SK-MEL-5 (cell line): ENCODE data around the genes KRTAP5-7, KRTAP5-10, KRTAP5-11, RNF121, IL18BP and FOLR2.

DNA sequence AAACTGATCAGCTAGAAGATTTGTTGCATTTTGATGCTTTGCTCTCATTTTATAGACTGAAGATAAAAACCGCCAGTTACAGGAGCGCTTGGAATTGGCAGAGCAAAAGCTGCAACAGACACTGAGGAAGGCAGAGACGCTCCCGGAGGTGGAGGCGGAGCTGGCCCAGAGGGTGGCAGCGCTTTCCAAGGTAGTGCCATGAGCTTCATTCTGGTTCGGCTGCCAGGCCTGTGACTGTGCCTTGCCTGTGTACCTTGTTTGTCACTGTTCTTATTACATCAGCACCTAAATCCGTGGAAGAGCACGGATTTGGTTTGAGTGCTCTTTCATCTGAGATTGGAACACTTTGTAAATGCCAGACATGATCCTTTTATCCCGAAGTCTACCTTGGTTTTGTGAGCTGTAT lies 61.4 kb downstream of the PPFIA1 start:
RAMPAGE:
- cytosol, long total RNA: no peak
- long total RNA: no peak
- nucleus, long total RNA: no peak

DNA sequence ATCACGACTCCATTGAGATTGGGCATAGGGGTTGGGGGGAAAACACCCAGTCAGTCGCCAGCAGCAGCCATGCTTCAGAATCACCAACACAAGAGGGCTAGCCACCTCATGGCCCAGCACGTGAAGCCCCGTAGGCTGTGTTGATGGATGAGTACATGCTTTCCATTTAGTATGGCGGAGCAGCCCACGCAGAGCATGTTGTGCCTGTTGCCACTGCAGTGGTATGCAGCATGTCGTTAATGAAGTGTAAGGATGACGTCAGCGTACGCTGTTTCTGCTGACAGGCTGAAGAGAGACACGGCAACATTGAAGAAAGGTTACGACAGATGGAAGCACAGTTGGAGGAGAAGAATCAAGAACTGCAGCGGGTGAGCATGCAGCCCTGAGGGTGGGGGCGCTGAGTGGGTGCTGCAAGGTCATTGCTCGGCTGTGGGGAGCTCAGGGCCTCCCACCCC lies 62.7 kb downstream of the PPFIA1 start:
RAMPAGE:
- cytosol, long total RNA: no peak
- long total RNA: no peak
- nucleus, long total RNA: no peak

DNA sequence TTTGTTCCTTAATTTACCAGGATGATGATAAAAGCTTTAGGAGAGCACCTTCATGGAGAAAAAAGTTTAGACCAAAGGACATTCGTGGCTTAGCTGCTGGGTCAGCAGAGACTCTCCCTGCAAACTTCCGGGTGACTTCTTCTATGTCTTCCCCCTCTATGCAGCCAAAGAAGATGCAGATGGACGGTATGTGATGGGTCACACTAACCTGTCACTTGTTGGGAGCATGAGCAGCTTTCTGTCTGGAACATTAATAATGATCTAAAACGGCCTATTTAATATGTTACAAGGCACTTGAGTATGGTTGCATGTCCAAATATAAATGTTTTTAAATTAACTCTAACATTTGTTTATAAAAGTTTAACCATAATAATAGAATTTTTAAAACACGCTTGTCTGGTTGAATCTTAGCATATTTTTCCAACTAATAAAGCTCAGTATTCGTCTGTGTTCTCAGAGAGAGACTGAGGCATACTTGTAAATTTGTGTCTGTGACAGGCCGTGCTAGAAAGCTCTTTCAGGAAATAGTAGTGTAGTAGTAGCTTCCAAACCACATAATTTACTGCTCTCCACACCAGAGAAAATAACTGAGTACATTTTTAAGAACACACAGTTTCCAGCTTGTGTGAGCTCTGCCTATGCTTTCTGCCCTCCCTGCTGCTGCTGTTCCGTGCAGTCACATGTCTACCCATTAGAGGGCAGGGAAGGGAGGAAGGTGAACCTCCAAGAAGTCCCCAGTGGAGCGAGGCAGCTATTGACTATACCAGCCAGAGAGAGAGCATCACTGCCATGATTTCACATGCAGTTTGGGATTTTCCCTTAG lies 20.1 kb upstream of the CTTN start:
RAMPAGE:
- cytosol, long total RNA: no peak
- long total RNA: no peak
- nucleus, long total RNA: no peak

DNA sequence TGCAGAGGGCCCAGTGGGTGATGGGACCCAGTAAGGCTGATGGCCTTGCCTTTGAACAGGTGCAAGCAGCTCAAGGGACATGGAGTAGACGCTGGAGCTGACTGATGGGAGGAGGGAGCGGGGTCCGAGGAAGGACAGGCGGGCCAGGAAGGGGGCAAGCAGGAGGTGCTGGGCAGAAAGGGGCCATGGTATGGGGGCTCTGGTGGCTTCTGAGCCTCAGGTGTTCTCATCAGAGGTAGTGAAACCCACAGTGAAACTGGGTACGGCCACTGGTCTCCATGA lies 26.2 kb downstream of the CTTN start:
RAMPAGE:
- cytosol, long total RNA: no peak
- long total RNA: no peak
- nucleus, long total RNA: no peak

GRCh38 chr11:70568437-70568938 lies 170.2 kb downstream of the CTTN start:
RAMPAGE:
- cytosol, long total RNA: no peak
- long total RNA: no peak
- nucleus, long total RNA: no peak

GRCh38 chr11:70662524-70663159 lies 264.3 kb downstream of the CTTN start:
RAMPAGE:
- cytosol, long total RNA: no peak
- long total RNA: no peak
- nucleus, long total RNA: no peak

DNA sequence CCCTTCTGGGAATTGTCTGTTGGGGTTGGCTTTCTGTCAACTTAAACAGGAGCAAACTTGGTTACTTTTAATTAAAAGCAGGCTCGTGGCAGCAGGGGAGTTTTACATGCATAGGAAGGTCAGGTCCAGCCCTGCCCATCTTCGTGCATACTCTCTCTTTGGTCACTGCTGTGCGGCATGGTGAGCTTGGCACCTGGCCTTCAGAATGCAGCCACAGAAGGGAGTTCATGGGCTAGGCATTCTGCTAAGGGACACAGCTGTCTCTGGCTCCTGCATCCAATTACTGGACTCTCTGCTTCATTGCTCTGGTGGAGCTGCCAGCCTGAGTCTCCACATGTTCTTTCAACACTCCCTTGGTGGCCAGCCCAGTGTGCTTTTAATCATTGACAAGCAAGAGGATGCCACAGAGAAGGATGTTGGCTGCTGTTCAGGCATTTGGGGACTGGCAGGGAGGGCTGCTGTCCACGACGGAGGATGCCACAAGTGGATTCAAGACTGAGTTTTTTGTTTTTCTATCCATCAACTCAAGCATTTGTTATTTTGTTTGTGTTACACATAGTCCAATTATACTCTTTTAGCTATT lies 34.9 kb upstream of the SHANK2 start:
RAMPAGE:
- cytosol, long total RNA: no peak
- long total RNA: no peak
- nucleus, long total RNA: no peak

RAMPAGE:
- cytosol, long total RNA: no peak
- long total RNA: no peak
- nucleus, long total RNA: no peak
Measured at GRCh38 chr11:71429024-71429632, 19.1 kb downstream of the DHCR7 start.

GRCh38 chr11:71476076-71476533 lies 23.1 kb downstream of the NADSYN1 start:
RAMPAGE:
- cytosol, long total RNA: no peak
- long total RNA: no peak
- nucleus, long total RNA: no peak

DNA sequence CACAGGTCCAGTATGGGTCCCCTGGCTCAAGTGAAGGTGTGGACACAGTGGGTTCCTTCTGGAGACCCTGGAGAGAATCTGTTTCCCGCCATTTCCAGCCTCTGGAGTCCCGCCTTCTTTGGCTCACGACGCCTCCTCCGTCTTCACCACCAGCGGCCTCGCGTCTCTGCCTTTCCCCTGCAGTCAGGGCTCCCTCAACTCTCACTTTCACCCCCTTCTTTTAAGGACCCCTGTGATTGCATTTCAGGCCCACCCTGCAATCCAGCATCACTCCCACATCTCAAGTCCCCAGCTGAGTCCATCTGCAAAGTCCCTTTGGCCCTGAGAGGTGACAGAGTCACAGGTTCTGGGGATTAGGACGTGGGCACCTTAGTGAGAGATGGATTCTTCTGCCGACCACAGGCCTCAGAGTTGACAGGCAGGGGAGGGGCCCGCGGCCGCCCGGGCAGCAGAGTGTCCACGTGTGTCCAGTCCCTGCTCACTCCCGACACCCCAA lies 37.0 kb upstream of the KRTAP5-7 start:
RAMPAGE:
- cytosol, long total RNA: no peak
- long total RNA: no peak
- nucleus, long total RNA: no peak

DNA sequence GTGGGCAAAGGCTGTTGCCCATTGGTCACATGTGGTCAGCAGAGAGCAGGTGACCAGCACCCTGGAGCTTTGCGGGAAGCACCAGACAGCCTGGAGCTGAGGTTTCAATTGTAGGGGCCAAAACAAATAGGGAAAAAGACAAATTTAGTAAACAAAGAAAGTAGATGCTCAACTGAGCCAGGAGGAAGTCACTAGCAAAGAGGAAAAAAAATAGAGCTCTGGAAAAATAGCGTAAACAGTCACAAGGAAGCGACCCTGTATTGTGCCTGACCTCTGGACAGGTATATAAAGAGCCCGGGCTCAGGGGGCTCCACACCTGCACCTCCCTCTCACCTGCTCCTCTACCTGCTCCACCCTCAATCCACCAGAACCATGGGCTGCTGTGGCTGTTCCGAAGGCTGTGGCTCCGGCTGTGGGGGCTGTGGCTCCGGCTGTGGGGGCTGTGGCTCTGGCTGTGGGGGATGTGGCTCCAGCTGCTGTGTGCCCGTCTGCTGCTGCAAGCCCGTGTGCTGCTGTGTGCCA lies at the start of gene KRTAP5-7:
TSS of gene KRTAP5-7 (plus strand) at position 339 of the 522 bp plus-strand sequence.
RAMPAGE:
- cytosol, long total RNA: no peak
- long total RNA: no peak
- nucleus, long total RNA: no peak

DNA sequence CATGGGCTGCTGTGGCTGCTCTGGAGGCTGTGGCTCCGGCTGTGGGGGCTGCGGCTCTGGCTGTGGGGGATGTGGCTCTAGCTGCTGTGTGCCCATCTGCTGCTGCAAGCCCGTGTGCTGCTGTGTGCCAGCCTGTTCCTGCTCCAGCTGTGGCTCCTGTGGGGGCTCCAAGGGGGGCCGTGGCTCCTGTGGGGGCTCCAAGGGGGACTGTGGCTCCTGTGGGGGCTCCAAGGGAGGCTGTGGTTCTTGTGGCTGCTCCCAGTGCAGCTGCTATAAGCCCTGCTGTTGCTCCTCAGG lies 178 bp downstream of the KRTAP5-8 start:
RAMPAGE:
- cytosol, long total RNA: no peak
- long total RNA: no peak
- nucleus, long total RNA: no peak

RAMPAGE:
- cytosol, long total RNA: no peak
- long total RNA: no peak
- nucleus, long total RNA: no peak
Measured at GRCh38 chr11:71565407-71565839, at the start of gene KRTAP5-10. Gene KRTAP5-10 (plus strand): TSS chr11:71565563.

DNA sequence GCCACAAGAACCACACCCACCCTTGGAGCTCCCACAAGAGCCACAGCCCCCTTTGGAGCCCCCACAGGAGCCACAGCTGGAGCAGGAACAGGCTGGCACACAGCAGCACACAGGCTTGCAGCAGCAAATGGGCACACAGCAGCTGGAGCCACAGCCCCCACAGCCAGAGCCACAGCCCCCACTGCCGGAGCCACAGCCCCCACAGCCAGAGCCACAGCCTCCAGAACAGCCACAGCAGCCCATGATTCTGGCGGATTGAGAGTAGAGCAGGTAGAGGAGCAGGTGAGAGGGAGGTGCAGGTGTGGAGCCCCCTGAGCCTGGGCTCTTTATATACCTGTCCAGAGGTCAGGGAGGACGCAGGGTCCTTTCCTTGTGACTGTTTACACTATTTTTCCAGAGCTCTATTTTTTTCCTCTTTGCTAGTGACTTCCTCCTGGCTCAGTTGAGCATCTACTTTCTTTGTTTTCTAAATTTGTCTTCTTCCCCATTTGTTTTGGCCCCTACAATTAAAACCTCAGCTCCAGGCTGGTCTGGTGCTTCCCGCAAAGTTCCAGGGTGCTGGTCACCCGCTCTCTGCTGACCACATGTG lies at the start of gene KRTAP5-11:
TSS of gene KRTAP5-11 (minus strand) at position 281 of the 589 bp plus-strand sequence.
RAMPAGE:
- cytosol, long total RNA: no peak
- long total RNA: no peak
- nucleus, long total RNA: no peak

GRCh38 chr11:71928840-71929126 lies at the start of gene RNF121:
Gene RNF121 (plus strand): TSS chr11:71929046.
RAMPAGE:
- cytosol, long total RNA: start-site peak on the plus strand at chr11:71929037-71929061, 351 and 173 reads in 2 replicates
- long total RNA: no peak
- nucleus, long total RNA: start-site peak on the plus strand at chr11:71929031-71929064, 19 and 120 reads in 2 replicates

DNA sequence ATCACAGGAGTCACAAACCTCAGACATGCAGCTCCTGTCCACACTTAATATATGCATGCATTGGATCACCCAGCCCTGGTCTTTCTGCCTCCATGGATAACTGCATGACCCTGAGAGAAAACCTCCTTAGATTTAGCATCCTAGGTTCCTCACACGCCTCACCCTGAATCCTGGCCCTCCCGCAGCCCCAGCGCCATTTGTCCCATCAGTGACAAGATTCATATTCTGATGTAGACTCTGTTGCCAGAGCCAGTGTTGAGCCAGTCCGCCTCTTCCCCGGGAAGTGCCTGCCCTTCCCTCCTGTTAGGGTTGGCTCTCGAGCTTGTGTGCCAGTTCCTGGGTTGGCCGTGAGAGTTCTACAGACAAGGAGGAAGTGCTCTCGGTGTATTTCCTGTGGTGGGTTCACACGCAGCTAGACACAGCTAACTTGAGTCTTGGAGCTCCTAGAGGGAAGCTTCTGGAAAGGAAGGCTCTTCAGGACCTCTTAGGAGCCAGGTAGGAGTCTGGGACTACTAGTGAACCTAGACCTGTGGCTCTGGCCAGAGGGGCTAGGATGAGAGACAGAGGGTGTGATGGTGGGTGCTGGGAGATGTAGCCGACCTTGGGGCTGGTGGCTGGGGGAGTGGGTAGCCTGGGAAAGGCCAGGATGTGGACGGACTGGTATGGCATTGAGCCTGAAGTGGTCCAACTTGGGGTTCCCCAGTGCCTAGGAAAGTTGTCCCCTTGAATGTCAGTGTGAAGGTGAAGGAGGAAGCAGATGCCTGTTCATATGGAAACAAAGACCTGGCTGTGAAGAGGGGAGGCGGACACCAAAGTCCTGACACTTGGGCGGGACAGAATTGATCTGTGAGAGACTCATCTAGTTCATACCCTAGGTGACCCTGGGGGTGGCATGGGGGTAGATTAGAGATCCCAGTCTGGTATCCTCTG lies at the start of gene IL18BP:
TSS of gene IL18BP (plus strand) at position 385 of the 930 bp plus-strand sequence.
RAMPAGE:
- cytosol, long total RNA: no peak
- long total RNA: no peak
- nucleus, long total RNA: no peak

DNA sequence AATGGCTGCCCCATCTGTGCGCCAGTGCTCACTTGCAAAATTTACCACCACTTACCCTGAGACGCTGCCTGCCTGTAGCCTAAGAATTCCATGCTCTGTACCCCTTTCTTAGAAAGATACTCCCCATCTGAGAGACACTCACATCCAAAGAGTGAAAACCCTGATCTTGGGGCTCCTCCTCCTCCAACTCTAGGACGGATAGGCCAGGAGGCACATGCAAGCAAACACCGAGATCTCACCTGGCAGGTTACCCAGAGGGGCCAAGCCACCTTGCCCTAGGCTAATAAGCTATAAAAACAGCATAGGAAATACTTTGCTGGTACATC lies 40.7 kb downstream of the NUMA1 start:
RAMPAGE:
- cytosol, long total RNA: no peak
- long total RNA: no peak
- nucleus, long total RNA: no peak

DNA sequence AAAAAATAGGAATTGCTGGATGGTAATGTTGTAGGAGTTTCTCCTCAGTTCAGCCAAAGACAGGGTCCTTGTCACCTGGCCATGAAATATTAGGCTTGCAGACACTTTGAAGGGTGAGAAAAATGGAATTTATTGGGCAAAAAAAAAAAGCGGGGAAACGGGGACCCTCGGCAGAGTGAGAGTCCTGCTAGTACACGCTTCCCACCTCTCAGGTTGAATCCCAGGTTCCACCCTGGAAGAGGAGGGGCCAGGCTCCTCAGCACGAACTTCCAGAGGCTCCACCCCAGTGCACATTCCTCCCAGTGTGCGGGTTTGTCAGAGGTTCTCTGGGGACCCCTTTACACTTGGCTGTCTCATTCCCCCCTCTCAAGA lies 27.3 kb downstream of the FOLR3 start:
RAMPAGE:
- cytosol, long total RNA: no peak
- long total RNA: no peak
- nucleus, long total RNA: no peak

DNA sequence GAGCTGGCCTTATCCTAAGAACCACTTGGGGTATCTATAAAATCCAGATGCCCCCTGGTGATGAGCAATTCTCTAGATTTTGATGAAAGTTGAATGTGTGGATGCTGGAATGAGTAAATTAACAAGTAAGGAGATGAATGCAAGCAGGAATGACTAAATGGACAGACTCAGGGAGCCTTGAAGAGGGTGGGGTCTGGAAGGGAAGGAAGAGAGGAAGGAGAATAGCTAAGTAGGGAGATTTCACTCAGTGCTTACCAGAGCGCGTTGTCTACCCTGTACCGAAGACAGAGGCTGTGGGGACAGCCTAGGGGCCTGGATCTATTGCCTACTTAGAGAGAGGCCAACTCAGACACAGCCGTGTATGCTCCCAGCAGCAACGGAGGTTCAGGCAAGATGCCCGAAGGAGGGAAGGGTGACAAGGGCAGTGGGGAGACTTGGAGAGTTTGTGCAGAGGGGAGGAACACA lies at the start of gene FOLR2:
TSS of gene FOLR2 (plus strand) at position 257 of the 465 bp plus-strand sequence.
RAMPAGE:
- cytosol, long total RNA: no peak
- long total RNA: no peak
- nucleus, long total RNA: no peak

RAMPAGE:
- cytosol, long total RNA: no peak
- long total RNA: no peak
- nucleus, long total RNA: no peak
Measured at GRCh38 chr11:72217746-72218264, 1.2 kb downstream of the FOLR2 start.